M059J (cell line): ENCODE measurements around the gene UGT1A6.

- RAMPAGE, long total RNA: no peak
These were observed 82.9 kb downstream of the INPP5D start for GRCh38 chr2:233143140-233143424.

GRCh38 chr2:233190561-233191222 is 60.8 kb upstream of the ATG16L1 start:
- RAMPAGE, long total RNA: no peak

DNA sequence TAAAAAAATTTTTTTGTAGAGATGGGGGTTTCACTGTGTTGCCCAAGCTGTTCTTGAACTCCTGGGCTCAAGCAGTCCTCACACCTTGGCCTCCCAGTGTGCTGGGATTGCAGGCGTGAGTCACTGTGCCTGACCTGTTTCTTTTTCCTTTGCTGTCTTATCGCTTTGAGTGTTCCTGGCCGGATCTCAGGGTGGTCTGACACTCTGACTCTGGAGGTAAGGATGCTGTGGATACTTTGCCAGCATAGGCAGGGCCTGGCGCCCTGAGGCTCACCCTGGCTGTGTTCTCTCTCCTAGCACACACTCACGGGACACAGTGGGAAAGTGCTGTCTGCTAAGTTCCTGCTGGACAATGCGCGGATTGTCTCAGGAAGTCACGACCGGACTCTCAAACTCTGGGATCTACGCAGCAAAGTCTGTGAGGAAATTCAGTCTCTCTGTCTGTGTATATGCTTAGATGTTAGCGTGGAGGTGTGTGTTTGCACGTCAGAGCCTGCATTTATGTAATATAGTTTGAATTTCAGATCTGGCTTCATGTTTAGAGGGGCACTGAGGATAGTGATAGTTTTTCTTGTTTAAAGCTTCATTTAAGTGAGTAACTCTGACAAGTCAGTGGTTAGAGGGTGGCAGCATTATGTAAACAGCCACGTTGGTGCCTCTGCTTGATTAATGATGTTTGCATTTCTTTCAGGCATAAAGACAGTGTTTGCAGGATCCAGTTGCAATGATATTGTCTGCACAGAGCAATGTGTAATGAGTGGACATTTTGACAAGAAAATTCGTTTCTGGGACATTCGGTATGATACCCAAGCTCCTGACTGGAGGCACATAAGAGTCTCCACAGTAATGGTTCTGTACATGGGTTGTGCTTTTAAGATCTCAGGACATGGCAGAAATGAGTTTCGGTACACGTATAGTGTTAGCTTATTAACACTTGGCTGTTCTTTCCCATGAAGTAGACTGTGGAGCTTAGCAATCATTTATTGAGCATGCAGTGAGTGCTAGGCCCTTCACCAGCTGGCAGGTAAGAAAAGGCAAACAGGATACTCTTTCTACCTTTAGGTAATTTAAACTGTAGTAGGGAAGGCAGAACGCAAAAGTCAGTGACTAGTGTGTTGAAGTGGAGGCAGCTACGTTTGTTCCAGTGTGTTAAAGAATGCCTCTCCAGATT is 17.7 kb upstream of the SAG start:
- RAMPAGE, long total RNA: no peak

DNA sequence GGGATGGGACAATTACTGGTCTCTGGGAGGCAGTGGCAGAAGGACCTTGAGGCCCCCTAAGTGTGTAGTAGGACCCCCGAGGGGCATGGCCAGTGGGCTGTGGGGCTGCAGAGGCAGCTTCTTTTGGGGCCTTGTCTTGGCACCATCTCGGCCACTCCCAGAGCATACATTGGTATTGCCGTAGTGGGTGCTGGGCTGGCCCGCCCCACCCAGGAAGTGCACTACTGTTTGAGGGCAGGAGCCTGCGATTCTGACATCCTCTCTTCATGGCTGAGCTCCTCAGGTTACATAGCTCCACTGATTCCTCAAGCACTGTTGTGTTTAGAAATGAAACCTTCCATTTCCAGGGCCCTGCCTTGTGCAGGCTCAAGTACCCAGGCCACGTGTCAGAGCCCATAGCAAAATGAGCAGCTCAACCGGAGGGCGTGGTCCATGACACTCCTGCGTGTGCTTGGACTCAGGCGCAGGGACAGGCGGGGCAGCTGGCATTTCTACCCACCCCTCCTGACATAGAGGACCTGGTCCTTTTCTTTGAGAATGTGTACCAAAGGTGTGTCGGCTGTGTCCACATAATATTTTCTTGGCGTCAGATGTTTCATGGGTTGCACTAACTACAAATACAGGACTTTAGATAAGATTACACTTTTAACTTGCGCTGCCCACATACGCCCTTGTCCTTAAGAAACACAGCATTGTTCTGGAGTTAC is 67.8 kb downstream of the DGKD start:
- RAMPAGE, long total RNA: no peak

GRCh38 chr2:233440719-233441333 is 86.5 kb downstream of the DGKD start:
- RAMPAGE, long total RNA: no peak

DNA sequence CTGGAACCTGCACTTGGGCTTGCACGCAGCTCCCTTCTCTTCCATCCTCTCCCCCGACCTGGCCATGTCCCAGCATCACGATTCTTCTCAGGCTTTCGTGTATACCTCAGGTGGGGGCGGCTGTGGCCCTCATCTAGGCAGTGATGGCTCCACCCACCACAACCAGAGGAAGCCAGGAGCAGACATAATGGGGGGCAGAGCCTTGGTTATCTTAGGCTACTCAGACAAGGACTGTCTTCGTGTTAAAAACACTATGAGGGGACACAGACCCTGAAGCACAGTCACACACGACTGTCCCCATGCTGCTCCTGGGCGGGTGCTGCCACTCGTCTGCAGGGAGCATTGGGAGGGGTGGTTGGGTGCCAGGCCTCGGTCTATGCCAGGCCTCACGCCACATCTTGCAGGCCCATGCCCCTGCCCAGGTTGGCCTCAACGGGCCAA is 98.0 kb downstream of the USP40 start:
- RAMPAGE, long total RNA: no peak

DNA sequence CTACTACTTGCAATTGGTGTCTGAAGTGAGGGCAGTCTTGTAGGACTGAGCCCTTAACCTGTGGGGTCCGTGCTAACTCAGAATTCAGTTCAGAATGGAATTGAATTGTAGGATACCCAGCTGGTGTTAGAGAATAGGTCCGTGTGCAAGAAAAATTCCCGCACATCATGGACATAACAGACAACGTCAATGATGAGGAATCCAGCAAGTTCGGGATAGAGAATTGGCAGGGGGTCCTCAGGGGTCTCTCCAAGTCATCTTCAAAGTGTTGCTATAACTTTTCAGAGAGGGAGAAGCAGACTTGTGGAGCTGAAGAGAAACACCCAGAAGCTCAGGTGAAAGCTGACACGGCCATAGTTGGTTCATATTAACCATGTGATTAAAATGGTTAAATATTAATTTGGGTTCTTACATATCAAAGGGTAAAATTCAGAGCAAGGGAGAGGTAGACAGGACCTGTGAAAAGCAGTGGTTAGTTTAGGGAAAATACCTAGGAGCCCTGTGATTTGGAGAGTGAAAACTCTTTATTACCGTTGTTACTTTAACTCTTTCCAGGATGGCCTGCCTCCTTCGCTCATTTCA is at the start of gene UGT1A6:
Gene UGT1A6, plus strand, starts transcription at position 442 of the 582 bp plus-strand sequence.
- RAMPAGE, long total RNA: no peak

GRCh38 chr2:233763727-233764893 is 4.0 kb downstream of the UGT1A1 start:
- RAMPAGE, long total RNA: no peak

DNA sequence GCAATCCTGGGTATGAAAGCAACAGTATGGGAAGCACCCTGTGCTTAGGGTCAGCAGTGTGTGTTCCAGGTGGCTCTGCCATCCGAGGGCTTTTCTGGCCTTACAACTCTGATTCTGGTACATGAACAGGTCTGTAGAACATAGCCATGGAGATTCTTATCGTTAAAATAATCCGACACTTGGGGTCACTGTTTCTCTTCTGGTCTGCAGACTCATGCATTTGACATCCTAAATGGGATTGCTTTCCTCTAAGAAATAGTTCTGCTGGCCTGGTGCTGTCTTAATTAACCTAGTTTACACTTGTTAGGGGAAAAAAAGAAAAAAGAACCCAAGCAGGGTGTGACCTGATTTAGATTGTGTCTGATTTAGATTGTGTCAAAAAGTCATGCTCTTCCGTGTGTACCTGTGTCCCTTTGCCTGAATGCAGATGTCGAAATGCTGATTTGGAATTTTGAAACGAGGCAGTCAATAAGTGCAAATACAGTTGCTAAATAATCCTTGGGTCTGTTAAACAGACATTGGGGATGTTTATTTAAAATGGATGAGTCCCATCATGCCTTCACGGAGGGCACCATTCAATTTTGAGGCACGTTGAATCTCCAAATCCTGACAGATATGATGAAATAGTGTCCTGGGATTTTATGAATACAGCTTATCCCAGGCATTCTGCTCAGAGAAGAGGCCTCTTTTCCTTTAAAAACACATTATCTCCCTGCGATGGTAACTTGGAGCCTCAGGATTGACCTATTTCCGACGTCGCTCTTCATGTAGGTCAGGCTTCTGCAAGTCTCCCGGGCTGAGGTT is 59.7 kb downstream of the TRPM8 start:
- RAMPAGE, long total RNA: no peak

DNA sequence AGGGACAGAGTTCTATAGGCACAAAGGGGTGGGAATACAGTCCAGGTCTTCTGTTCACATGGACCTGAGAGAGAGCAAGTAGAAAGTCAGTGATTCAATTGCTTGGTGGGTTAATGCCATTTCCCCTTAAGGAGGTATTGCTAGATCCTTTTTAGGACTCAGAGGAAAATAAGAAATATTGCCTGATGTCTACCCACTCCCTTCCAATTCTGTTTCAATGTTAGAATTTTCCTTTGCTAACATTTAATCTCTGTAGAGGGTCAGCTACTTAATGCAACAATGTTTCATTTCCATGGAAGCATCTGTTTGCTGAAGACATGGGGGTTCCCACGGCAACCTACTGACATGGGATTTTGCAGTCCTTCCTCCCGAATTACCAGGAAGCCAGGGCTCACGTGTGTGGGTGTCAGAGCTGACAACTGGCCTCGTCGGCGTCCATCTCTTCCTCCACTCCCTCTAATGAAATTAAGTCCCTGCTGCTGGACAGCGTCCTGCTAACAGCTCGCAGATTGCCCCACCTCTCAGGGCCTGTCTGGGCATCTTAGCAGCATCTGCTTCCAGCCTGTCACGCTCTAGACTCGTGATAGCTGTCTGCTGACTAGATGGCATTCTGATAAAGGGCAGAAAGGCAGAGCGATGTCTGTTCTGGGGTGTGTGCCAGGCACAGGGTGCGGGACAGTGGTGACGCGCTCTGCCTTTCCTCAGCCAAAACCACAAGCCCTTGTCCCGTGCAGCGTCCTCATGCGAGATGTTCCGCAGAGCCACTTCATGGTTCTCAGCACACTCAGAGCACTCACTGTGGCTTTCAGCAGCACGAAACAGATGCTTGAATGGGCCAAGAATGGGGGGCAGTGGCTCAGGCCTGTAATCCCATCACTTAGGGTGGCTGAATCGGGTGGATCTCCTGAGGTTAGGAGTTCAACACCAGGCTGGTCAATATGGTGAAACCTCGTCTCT is 161.2 kb downstream of the ARL4C start:
- RAMPAGE, long total RNA: no peak

DNA sequence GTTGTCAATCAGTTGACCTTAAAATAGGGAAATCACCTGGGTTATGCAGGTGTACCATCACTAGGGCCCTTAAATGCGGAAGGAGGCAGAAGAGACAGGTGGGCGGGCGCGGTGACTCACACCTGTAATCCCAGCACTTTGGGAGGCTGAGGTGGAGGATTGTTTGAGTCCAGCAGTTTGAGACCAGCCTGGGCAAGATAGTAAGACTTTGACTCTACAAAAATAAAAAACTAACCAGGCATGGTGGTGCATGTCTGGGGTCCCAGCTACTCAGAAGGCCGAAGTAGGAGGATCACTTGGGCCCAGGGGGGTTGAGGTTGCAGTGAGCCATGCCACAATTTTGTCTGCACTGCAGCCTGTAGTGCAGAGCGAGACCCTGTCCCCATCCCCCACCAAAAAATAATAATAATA is 73.6 kb downstream of the ARL4C start:
- RAMPAGE, long total RNA: no peak

DNA sequence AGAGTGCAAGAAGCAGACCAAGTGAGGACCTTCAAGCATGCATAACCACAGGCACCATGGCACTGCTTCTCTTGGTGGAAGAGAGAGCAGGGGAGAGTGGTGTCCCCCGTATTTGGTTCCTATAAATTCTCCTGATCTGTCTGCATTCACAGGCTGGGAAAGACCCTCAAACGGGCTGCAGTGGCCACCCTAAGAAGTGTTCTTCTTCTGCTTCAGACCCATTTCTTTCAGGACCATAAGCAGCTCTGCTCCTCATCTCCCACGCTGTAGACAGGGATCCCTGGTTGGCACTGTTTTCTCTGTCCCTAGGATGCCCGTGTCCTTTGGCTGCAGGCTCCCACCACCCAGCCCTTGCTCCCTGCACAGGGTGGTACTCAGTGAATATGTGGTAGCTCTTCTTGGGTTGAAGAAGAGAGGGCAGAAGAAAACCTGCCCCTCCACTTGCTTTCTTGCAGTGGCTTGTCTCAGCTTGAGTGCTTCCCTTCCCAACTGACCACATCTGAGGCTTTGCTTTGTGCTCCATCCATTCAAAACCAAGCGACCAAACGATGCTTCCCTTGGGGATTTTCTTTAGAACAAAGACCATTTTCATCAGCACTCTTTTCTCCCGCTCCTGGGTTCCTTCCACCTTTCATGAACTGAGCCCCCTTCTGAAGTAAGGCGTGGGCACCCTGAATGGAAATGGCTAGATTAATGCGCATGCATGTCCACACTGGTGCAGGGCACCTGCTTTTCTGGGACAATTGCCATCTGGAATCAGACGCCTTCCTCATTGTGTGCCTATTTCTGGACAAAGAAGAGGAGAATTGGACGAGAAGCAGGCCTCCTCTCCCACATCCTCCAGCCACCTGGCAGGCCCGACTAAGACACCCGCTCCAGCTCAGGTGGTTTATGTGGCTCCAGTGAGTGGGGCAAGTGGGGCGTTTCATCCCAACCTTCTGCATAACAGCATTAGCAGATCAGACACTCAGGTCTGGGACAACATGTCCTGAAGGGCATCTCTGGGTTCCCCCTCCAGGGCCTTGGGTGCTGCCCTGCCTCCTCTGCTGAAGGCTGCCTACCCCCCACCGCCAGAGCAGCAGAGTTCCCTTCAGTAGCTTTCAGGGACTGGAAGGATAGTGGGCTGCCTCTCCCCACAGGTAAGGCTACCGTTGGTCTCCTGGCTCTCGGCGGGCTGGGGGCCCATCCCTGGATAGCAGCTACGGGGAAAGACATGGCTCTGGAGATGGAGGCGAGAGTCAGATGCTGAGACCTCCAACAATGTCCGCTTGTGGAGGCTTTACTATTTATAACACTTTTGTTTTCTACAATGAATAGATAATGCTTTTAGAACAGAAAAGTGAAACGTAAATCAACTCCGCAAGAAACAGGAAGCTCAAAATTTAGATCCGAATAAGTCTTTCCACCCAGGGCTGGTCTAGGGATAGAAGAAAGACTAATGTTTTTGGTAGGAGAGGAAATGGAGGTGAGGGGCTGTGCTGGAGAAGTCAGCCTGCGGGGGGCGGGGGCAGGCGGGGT is 58.9 kb downstream of the ARL4C start:
- RAMPAGE, long total RNA: no peak

DNA sequence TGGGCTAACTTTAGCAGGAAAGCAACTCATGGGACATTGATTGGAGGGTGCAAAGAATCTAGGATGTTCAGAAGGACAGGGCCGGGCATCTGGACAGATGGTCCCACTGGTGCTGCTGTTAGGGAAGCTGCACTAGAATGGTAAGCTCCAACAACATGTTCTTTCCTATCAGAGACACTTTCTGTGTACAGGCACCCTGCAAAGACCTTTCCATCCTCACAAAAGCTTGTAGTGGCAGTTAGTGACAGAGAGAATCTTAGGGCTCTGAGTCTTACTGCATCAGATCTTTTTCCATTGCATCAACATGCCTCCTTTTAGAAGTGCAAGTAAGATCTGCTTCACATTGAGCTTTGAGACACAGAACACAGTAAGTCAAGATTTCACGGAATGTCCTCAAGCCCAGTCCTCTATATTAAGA is 52.7 kb downstream of the ARL4C start:
- RAMPAGE, long total RNA: no peak

DNA sequence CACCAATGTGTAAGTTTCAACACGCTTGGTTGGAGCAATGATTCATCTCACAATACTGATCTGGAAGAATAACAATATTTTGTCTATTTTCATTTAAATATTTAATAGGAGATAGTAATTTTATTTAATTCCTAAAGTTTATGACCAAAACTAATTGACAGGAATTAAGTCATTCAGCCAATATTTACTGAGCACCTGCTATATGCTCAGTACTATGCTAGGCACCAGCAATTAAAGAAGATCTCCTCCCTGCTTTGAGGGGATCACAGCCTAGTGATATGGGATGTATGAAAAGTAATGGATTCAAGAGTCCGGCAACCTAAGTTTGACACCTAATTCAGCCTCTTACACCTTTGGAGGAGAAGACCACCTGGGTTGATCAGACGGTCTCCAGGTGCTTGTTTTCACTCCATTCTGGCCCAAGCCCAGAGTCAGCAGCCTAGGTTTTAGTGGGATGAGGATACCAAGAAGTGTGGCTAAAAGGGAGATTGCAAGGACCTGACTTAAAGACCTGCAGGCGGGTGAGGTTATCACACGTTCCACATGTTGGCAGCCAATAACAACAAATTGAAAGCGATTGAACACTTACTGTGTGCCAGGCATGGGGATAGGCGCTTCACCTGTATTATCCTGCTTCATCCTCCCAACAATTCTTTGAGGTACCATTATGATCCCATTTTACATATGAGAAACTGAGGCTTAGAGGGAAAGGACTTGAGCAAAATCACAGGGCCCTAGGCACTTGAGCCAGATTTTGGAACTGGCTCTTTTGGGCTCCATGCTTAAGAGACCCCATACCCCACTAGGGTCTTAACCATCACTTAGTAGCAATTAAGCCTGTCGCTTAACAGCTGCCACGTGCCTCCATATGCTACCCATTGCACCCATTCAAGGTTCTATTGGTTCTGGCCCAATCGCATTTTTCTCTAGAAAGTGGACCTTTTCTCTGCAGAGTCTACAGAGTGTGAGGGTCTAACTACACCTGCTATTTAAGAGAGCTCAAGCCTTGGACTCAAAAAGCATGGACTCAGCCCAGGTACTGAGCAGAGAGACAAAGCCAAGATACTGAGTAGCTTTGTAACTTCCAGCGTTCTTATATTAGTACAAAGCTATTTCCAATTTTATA is 5.0 kb downstream of the ARL4C start:
- RAMPAGE, long total RNA: no peak

GRCh38 chr2:234974662-234975441 is 23.0 kb downstream of the SH3BP4 start:
- RAMPAGE, long total RNA: no peak

DNA sequence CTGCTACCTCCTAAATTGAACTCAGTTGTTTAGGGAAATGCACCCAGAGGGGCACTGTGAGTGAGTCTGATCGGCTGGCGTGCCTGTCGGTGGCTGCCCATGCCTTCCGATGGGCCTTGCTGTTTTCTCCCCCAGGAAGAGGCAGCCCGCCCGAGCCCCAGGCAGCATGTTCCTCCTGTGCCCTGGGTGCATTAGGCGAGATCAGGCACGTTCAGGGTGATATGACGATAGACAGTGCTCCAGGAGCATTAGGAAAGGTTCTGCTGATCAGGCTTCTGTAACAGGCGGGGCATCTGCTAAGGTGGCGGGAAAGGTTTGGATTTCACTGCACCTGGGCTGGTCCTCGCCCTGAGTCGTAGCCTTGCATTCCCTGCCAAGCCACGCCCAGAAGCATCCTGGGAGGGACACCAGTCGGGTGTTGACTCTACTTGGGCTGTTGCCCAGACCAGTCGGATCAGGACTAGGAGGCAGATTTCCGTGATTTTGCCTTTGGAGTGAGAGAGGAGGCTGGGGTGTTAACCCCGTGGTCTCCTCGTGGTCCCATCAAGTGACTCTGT is 75.0 kb downstream of the SH3BP4 start:
- RAMPAGE, long total RNA: no peak

DNA sequence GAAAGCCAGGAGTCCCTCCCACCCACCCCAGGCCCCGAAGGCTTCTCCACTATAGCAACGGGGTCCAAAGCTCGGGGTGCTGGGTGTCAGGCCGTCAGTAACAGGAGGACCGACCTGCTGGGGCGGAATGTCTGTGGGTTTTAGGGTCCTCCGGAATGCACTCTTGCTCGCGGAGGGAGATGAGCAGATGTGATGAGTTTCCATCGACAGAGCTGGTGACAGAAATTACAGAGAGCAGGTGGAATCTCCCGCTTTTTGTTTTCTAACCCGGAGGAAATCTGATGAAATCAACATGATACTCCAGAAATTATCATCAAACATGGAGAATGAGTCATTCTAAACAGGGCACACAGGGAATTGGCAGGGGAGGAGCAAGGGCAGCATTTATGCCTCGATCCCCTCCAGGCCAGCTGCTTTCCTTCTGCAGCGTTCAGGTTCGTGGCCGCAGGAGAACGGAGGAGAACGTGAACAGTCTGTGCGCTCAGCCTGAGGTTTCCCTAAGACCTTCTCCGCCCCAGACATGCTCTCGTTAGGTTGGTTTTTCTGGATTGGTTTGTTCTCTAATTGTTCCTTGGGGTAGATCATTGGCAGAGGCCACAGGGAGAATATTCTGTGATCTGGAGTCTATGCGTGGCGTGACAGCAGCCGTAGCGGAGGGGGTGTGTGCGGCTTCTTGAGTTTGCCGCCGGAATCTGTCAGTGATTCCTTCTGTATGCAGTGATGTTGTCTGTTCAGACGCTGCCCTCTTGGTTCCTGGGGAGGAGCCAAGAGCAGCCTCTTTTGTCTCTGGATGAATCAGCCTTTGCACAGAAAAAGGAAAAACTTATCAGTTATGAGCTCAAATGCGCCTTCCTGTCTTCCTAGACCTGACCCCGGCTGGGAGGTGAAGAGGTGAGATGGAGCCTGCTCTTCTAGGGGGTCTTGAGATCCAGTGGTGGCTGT is 75.8 kb downstream of the SH3BP4 start:
- RAMPAGE, long total RNA: no peak

- RAMPAGE, long total RNA: no peak
These were observed 11.6 kb downstream of the AGAP1 start for GRCh38 chr2:235505182-235506032.

- RAMPAGE, long total RNA: no peak
These were observed 83.5 kb downstream of the AGAP1 start for GRCh38 chr2:235576976-235578207.

- RAMPAGE, long total RNA: no peak
These were observed 141.1 kb downstream of the AGAP1 start for GRCh38 chr2:235634826-235635426.